SJSA1 (cell line): ENCODE measurements around the gene NPIPA1.

GRCh38 chr16:14125791-14126165, 54.7 kb downstream of the MRTFB start:
- RAMPAGE, long total RNA, result no peak

GRCh38 chr16:14186105-14187259, 115.4 kb downstream of the MRTFB start:
- RAMPAGE, long total RNA, result no peak

- RAMPAGE, long total RNA, result no peak
Observed at GRCh38 chr16:14364519-14365183, 265.4 kb downstream of the PARN start.

- RAMPAGE, long total RNA, result no peak
Observed at GRCh38 chr16:14370283-14370693, 259.8 kb downstream of the PARN start.

GRCh38 chr16:14528938-14529494, 101.0 kb downstream of the PARN start:
- RAMPAGE, long total RNA, result no peak

GRCh38 chr16:14633162-14633646, 453 bp downstream of the BFAR start:
- RAMPAGE, long total RNA, result no peak

DNA sequence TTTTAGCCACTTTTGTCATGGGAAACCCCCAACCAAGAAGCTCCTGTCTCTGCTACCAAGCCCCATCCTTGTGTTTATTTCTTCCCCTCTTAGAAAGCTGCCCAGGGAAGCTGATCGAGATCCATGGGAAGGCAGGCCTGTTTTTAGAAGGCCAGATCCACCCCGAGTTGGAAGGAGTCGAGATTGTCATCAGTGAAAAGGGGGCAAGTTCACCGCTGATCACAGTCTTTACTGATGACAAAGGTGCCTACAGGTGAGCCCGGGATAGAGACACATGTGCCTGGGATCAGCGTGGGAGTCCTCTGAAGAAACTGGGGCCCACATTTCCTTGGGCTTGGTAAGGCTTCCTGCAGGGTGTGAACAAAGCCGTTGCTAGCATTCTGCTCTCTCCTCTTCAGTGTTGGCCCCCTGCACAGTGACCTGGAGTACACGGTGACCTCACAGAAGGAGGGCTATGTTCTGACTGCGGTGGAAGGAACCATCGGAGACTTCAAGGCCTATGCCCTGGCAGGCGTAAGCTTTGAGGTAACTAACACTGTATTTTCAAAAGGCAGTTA, 42.8 kb downstream of the NOMO1 start:
- RAMPAGE, long total RNA, result no peak

GRCh38 chr16:14937135-14937621, at the start of gene NPIPA1:
Gene NPIPA1 (plus strand): TSS chr16:14937443.
- RAMPAGE, long total RNA, result no peak

DNA sequence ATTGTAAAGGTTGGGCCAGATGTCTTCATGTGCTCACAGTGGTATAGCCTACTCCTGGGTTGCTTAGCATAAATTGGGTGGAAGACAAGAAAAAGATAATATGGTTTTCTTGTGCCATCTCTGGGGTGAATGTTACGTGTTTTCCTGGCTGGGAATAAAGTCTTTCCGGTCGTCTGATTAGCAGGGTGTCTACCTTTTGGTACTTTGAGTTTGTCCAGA, 1.5 kb downstream of the PDXDC1 start:
- RAMPAGE, long total RNA, result no peak

DNA sequence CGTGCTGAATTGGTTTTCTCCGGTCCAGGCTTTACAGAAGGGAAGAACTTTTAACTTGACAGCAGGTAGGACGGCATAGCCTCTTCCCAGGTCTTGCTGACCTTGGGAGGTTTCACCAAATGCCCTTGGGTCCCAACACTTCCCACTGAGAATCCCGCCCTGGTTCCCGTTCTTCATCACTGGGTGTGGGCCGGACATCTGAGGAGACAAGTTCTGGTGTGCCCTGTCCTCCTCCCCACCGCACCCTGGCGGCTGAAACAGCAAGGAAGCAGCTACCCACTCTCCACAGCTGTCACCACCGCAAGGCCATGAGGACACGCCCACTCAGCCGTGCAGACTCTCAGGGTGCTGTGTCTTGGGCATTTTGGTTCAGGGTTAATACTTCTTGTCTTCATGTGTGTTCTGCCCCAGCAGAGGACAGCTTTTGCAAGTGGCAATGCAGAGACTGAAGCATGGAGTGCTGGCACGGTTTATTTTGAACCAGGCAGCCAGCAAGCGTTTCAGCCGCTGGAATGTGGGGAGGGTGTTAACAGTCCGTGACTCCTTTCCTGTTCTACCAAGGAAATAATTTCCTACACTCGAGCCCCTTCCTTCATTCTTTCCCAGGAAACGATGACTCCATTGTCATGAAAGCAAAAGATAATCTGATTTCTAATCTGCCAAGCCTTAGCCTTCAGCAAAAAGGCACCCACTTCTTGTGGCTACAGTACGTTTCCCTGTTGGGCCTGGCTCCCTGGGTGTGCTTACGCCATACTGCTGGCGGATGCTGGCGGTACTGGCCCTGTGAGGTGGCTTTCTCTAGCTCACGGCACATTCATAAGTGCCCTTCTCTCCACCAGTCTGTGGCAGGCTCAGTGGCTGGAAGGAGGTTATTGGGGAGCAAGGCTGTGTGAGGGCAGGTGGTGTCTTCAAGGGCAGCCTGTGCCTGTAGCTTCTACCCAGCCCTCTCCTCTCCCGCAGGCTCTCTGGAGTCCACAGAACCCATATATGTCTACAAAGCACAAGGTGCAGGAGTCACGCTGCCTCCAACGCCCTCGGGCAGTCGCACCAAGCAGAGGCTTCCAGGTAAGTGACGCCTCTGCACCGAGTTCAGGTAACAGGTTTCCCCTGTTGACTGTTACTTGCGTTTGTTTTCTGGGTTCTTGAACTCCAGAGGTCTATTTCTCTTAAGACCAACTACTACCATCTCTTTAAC, 21.0 kb downstream of the NTAN1 start:
- RAMPAGE, long total RNA, result no peak

DNA sequence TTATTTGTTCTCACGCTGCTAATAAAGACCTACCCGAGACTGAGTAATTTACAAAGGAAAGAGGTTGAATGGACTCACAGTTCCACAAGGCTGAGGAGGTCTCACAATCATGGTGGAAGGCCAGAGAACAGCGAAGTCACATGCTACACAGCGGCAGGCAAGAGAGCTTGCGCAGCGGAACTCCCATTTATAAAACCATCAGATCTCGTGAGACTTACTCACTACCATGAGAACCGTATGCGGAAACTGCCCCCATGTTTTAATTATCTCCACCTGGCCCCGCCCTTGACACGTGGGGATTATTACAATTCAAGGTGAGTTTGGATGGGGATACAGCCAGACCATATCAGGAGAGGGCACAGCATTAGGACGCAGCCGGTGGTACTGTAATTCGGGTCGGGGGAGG, 121.1 kb downstream of the NPIPA5 start:
- RAMPAGE, long total RNA, result no peak

GRCh38 chr16:15489426-15489899, 55.1 kb downstream of the BMERB1 start:
- RAMPAGE, long total RNA, result no peak

DNA sequence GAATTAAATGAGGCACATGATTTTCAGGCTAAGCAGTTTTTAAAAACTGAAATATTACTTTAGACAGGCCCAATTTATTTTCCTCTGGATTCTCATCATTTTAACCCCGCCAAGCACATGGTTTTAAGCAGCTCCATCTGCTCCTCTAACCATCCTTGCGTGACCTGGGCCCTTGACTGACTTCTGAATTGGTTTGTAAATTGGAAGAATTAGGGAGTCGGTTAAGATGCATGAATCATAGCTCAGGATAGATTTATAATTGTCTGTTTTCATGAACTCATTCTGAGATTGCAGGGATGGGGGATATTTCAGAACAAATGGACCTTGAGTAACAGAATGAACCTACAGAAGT, 59.4 kb downstream of the BMERB1 start:
- RAMPAGE, long total RNA, result no peak

DNA sequence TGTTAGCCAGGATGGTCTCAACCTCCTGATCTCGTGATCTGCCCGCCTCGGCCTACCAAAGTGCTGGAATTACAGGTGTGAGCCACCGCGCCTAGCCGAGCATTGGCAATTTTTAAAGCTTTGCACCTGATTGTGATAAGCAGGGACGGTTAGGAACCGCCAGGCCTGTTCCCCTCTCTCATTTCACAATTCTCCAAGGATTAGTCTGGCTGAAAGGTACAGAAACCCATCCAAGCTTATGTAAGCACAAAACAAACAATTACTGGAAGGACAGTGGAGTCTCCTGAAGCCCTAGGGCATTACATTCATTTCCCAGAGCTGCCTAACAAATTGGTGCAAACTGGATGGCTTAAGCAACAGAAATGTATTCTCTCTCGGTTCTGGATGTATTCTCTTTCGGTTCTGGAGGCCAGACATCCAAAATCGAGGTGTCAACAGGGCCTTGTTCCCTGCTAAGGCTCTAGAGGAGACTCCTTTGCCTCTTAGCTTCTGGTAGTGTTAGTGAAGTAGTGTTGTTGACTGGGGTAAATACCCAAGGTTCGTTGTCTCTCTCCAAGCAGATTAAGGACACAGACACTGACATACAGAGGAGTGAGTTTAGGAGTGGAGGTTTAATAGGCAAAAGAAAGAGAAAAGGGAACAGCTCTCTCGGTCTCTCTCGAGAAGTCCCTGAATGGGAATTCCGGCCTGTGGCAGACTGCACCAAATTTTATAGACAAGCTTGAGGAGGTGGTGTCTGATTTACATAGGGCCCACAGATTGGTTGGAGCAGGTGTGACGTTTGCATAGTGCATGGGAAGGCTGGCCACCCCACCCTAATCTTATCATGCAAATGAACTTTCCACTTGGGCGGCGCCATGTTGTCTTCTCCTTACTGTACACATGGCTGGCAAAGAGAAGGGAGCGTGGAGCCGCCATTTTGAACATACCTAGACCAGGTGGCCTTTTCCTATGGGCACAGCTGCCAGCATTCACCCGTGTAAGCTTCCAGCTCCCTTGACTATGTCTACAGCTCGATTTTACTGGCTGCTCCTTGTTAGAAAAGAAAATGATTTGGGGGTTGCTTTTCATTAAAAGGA, 66.4 kb downstream of the MARF1 start:
- RAMPAGE, long total RNA, result no peak

DNA sequence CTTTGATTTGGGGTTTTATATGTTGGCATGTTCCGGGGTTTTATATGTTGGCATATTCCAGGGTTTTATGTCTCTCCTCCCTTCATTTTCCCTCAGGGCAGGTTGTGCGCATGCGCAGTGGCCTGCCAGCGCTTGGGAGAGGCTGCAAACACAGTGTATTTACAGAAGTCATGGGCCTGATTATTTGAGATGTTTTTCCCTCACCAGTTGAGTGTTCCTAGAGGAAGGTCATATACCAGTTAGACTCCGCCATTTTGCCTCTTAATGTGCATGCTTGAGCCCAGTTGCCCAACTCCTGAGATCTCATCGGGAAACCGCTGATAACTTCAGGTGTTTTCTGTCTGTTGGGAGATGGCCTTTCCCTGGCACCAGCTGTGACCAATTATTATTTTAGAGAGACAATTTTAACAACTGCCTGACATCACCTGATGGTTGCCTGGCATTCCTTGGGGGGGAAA, 65.3 kb downstream of the MARF1 start:
- RAMPAGE, long total RNA, result no peak

GRCh38 chr16:15641901-15642930, 738 bp downstream of the MARF1 start:
- RAMPAGE, long total RNA, result no peak

DNA sequence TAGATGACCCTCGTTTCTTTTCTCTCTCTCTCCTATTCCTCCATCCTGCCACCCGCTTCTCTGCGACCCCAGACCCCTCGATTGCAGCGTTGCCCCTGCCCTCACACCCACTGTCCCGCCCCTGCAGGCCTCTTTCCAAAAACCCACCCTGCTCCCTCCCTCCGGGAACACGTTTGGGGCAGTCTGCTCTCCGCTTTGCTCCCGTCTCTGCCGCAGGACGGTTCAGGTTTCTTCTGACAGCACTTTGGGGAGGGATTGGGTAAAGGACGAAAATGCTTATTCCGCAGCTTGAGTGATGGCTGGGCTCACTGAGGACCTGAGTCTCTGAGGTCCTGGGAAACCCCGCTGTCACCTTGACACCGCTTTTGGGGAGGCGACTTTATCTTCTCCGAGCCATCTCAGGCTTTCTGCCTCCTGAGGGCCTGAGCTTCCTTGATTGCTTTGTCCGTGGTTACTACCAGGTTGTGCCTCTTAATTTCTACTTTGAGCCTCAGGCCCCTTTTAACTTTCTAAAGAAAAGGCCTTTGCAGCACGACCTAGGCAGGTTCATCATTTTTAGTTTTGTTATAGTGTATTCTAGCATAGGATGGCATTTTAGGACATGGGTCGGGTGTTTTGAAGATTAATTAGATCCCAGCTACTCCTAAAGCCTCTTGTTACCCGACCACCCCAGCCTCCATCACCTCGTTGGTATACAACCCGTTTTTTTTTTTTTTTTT, 843 bp downstream of the NDE1 start:
- RAMPAGE, long total RNA, result no peak

- RAMPAGE, long total RNA, result no peak
Observed at GRCh38 chr16:15745074-15745497, 95.0 kb downstream of the NDE1 start.

DNA sequence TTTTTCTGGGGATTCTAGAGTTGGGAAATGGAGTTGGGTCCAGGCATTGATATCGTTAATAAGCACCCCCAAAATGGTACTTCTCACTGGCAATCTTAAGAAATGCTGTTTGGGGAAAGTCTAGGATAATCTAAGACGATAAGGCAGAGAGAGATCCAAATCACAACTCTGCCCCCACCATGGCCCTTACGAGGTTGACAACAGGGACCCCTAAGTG, 282 bp downstream of the MYH11 start:
- RAMPAGE, long total RNA, result no peak

- RAMPAGE, long total RNA, result no peak
Observed at GRCh38 chr16:15975064-15975633, 25.7 kb downstream of the ABCC1 start.